Cardiac muscle cell (in vitro differentiated cells and primary cell): ENCODE data around the gene APOL5.

GRCh38 chr22:33841575-33842097 lies 78.6 kb downstream of the LARGE1 start:
- RAMPAGE, long total RNA = no peak
- RRBS = no CpG with 5 or more reads among the region's 4 CpGs

GRCh38 chr22:33869865-33870276 lies 50.4 kb downstream of the LARGE1 start:
- RAMPAGE, long total RNA = no peak
- RRBS = no CpG with 5 or more reads among the region's 3 CpGs

GRCh38 chr22:33873756-33874489 lies 46.4 kb downstream of the LARGE1 start:
- RAMPAGE, long total RNA = no peak
- RRBS = no CpG with 5 or more reads among the region's 13 CpGs

- RAMPAGE, long total RNA = no peak
- RRBS = 49% methylated on average over 5 of the region's 25 CpGs
Observed at GRCh38 chr22:33883460-33884684, 36.4 kb downstream of the LARGE1 start.

DNA sequence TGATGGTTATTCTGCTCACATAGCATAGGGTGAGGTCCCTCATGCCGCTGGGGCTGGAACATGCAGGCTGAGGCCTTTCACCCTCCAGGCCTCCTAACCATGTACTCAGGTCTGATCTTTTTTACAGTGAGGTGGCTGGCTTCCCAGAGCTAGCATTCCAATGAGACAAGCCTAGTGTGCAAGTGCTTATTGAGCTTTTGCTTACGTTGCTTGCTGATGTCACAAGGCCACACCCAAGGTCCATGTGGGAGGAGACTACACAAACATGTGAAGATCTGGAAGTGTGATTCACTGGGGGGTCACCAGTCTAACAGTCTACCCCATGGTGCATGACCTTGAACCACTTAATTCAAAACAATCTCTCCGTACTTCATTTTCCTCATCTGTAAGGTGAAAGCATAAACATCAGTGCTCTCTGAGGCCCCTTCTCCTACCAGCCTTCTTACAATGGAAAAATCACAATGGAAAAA lies 34.0 kb downstream of the ISX start:
- RAMPAGE, long total RNA = no peak
- RRBS = no CpG with 5 or more reads among the region's 3 CpGs

- RAMPAGE, long total RNA = no peak
- RRBS = no CpG with 5 or more reads among the region's 2 CpGs
Observed at GRCh38 chr22:35338228-35338570, 38.5 kb downstream of the TOM1 start.

DNA sequence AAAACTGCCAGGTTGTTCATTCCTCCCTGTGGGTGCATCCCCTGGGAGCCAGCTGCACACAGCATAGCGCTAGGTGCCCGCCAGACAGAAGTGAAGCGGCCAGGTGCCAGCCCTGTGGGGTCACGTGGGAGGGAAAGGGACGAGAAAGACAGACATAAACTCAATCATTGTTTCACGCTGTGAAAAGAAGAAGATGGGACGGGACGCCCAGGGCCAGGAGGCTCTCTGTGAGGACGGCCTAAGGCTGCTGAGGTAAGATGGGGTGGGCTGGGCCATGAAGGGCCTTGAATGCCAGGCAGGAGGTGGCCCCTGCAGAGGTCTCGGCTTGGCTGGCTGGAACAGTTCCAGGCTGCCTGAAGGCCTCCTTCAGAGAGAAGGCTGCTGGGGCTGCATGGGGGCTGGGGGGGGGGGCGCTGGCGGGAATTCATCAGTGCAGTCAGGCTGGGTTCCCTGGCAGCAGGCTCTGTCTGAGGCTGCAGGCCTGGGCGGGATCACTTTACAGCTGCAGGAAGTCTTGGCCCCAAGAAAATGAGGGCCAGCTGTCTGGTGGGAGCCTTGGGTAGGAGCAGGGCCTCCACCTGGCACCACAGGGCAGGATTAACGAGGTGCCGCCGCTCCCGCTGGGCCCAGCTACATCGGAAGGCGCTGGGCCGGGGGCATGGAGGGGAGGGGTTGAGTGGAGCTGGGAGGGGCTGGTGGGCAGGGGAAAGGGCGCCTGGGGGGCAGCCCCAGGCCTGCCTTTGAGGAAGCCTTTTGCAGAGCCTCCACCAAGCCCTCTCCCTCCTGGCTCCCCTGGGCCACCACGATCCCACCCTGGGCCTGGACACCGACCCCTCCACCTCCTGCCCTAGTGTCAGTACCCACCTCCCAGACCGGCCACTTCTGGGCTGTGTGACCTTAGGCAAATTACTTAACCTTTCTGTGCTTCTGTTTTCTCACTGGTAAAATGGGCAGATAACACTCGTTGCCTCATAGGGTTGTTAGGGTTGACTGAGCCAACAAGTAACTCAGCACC lies 31.1 kb upstream of the HMOX1 start:
- RAMPAGE, long total RNA = no peak
- RRBS = no CpG with 5 or more reads among the region's 25 CpGs

DNA sequence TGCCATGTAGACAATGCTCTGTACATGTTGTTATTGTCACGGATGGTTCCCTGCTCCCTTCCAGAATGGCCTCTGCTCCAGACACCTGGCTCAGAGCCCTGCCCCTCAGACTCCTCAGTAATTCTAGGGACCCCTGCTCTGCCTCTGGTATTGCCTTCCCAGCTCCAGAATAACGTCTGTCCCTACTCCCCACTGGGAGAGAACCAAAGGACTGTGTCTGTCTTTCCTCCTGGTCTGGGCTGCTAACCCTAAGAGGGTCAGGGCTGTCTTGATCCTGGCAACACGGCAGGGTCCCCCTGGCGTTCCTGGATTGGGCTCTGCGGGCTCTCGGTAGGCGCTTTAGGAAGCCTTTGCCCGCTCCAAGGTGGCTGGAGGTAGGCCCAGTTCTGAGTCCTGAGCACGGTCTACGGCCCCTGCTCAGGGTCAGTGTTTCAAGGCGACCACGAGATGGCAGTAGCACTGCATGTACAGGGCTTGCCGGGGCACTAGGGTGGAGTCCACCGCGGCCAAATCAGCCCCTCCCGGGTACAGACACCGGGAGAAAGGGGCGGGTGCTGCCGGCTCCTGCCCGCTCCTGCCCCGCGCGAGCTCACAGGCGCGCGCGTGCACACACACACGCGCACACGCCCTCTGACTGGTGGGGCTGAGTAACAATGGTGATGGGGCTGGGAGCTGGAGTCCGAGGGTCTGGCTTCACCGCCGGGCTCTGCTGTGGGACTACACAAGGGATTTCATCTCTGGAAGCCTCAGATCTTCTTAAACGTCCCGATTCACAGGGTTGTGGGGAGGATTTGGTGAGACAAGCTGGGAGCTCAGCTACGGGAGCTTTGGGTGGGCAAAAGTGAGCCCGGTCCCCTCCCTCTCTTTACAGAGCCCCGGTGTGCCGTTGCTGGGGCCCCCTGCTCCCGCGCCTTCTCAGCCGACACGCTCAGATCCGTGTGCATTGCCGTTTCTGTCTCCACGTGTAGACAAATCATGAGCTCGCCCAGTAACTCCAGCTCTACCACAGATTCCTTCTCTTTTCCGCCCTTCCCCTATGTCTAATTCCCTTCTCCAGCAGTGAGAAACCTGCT lies 30.1 kb upstream of the HMOX1 start:
- RAMPAGE, long total RNA = no peak
- RRBS = 4% methylated on average over 4 of the region's 48 CpGs

DNA sequence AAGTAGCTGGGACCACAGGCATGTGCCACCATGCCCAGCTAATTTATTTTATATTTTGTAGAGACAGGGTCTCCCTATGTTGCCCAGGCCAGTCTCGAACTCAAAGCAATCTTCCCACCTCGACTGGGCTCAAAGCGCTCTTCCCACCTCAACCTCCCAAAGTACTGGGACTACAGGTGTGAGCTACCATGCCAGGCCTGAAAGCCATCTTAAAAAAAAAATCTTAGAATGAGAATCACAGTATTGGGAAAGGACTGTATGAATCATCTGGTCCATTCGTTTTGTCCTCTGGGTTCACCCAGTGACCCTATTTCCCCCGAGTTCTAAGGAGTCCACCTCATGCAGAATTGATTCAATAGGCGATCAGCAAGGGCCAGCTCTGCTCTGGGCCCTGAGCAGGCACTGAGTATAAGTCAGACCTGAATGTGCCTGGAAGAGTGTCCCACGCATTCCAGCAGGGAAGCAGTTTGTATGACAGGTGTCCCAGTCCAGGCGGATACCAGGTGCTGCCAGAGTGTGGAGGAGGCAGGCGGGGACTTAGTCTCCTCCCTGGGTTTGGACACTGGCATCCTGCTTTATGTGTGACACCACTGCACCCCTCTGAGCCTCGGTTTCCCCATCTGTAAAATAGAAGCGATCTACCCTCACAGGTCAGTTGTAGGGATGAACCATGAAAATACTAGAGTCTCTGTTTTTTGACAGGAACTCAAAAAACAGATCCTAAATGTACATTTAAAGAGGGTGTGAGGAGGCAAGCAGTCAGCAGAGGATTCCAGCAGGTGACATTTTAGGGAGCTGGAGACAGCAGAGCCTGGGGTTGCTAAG lies 853 bp upstream of the HMOX1 start:
- RAMPAGE, long total RNA = no peak
- RRBS = no CpG with 5 or more reads among the region's 11 CpGs

- RAMPAGE, long total RNA = no peak
- RRBS = no CpG with 5 or more reads among the region's 1 CpG
Observed at GRCh38 chr22:35586779-35587178, 30.4 kb downstream of the MB start.

DNA sequence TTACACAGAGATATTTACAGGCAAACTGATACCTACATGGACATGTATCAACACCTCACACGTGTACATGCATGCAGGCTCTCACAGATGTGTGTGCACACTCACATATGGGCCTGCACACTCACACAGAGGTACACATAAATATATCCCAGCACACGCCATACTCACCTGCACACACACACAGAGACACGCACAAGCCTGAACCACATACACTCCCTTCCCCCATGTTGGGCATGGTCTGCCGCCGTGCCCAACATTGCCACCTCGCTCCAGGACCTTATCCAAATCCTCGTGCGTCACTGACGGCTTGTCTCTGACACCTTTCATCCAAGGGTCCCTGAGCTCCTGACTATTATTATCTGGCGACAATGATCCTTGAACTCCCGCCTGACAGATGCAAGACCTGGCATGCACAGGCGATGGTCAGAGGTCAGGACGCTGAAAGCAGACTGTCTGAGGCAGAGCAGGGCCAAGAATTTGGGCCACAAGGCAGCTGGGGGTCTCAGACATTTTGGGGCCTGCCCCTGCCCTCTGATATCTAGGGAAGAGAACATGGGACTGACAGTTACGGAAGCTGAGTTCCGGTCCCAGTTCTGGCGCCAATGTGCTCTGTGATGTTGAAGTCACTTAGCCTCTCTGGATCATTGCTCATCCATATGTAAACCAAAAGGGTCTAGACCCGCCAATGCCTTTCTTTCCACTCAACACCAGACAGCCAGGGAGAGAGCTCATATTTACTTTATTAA lies 4.2 kb downstream of the MB start:
- RAMPAGE, long total RNA = no peak
- RRBS = no CpG with 5 or more reads among the region's 17 CpGs

- RAMPAGE, long total RNA = no peak
- RRBS = no CpG with 5 or more reads among the region's 3 CpGs
Observed at GRCh38 chr22:35649293-35649504, 953 bp downstream of the APOL6 start.

DNA sequence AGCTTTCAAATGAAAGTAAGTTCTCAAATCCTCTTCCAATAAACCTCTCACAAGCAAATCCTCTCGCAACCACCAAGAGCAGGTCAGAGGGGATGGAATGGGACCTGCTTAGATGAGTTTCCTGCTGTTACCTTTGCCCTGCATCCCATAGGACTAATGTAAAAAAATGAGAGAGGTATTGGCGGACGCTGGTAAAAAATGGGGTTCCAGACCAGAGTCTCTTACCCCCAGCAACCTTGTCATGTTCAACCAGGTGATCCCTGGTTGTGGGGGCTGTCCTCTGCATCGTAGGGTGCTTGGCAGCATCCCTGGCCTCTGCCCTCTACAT lies 1.3 kb downstream of the APOL6 start:
- RAMPAGE, long total RNA = no peak
- RRBS = no CpG with 5 or more reads among the region's 4 CpGs

DNA sequence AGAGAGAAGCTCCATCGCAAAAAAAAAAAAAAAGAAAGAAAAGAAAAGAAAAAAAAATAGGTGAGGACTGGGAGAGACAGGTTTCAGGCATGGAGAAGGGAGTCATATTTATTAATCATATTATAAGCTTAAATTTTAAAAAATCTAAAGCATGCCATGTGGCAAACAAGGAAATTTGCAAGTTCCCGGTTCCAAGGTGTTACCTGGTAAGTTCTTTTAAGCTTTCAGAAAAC lies at the start of gene APOL5:
Gene APOL5 (plus strand): TSS at position 152 of the 233 bp plus-strand sequence.
- RAMPAGE, long total RNA = no peak
- RRBS = no CpG with 5 or more reads among the region's 2 CpGs

DNA sequence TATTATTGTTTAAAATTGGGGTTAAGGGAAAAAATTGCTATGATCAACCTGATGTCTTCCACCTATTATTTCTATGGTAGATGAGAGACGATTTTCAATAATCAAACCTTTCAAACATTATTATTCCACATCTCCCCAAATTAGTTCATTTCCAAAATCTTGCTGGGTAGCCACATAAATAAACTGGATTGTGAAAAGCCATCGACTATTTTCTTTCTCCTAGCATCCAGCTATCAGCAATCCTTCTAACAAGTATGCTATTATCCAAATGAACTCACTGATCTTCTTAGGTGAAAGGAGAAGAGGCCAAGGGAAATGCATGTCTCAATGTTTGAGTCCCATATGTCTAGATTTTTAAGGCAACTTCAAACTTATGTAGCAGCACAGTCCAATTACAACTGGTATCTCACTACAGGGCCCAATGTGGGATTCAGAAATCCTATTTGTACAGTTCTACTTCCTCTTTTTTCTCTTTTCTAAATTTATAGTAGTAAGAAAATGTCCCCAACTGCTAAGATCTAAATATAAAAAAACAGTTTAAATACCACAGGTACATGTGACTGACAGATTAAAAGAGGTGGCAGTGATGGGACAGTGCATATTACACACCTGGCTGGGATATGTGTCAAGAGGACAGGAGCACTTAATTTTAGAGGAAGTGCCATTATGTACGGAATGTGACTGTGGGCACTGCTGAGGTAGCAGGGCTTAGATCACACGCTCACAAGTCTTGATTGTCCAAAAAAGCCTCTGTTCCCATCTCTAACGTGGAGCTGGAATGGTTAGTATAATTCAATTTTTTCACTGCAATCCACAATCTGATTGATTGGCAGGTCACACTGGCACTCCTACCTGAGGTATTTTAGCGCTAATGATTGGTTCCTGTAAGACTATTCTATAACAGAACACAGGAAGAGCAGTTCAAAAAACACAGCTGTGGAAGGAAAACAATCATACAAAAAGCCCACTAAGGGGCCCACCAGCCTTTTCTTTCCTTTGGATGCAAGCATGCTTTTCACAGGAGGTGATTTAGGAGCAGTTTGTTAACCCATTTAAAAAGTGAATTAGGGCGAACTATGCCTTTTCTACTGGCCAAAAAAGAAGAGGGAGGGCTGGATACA lies 34.4 kb downstream of the APOL5 start:
- RAMPAGE, long total RNA = no peak
- RRBS = no CpG with 5 or more reads among the region's 7 CpGs

- RAMPAGE, long total RNA = no peak
- RRBS = no CpG with 5 or more reads among the region's 1 CpG
Observed at GRCh38 chr22:35821611-35822019, 103.9 kb downstream of the APOL5 start.

DNA sequence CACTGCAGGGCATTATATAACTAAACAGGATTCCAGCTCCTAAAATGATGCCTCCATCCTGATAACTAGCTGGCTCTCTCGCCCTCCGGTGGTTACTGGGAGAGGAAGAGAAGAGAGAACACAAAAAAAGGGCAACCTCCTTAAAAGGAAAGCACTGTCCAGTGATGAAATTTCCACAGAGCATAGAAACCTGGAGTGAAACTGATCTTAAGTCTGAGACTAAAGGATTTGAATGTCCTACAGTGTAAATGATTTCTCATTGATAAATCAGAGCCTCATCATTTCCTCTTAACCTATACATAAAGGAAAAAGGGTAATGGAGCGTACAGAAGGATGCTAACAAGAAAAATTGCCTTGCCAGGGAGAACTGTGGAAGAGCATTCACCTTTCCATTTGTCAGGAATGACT lies 121.3 kb downstream of the APOL5 start:
- RAMPAGE, long total RNA = no peak
- RRBS = no CpG with 5 or more reads among the region's 3 CpGs

- RAMPAGE, long total RNA = no peak
- RRBS = no CpG with 5 or more reads among the region's 1 CpG
Observed at GRCh38 chr22:35903069-35903667, 125.5 kb downstream of the RBFOX2 start.

GRCh38 chr22:36145386-36146390 lies 14.9 kb downstream of the APOL3 start:
- RAMPAGE, long total RNA = no peak
- RRBS = 14% methylated on average over 1 of the region's 16 CpGs

GRCh38 chr22:36147333-36147772 lies 13.2 kb downstream of the APOL3 start:
- RAMPAGE, long total RNA = no peak
- RRBS = no CpG with 5 or more reads among the region's 6 CpGs